HTERT-HM (cell line): ENCODE measurements around a stretch of chr6.

DNA sequence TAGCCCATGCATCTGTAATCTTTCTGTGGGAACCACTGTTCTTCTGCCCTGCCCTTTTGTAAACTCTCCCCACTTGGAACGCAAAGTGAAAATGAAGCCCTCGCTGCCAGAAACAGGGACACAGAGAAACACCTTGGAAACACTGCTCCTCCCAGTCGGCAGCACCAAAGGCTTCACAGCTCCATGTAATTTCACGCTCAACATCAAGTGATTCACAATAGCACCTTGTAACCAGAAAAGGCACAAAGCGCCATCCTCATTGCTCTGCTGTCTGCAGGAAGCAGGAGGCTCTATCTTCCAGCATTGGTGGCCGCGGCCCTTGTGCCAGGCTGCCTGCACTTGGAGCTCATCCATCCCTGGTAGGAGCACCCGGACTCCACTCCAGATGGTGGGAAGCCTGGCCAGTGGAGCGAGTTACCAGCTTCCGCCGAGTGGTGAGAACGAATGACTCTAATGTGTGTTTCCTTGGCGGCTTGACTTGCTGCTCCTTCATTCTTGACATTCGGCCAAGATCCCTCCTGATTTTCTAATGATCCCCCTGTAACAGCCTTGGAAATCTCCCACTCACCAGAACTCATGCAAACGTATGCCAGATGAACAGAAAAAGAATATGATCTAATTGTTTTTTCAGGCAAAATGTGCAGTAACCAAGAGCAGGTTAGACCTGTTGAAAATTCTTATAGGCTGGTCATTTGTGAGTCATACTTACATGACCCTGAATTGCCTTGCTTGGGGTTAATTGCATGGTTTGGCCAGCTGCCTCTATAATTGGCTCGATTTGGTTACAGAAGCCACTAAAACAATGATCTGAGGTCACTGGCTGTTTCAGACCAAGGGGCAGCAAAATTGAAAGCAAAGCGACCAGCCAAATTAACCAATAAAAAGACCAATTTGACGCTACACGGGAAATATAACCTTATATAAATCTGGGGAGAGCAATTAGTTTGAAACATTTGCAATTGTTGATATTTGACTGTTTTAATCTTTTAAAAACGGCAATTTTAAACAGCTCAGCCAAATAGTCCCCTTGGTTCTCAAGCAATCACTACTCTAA is 169.0 kb upstream of the CDYL start:
- RRBS: no CpG with 5 or more reads among the region's 20 CpGs

DNA sequence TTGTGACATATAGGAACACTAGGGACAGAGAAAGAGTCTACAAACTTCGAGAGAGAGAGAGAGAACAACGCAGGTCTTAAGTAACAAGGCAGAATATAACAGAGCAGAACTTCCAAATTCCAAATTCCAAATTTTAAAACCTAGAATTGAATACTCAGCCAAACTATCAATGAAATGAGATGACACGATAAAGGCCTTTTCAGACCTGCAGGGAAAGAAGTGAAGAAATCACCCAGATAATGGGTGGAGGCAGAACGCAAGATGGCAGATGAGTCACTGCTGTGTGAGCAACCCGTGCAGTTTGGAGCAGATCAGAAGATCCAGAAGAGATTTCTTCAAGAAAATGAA is 88.3 kb upstream of the CDYL start:
- RRBS: no CpG with 5 or more reads among the region's 5 CpGs

- RRBS: no CpG with 5 or more reads among the region's 10 CpGs
Measured at GRCh38 chr6:4772705-4773246, 3.4 kb upstream of the CDYL start.

DNA sequence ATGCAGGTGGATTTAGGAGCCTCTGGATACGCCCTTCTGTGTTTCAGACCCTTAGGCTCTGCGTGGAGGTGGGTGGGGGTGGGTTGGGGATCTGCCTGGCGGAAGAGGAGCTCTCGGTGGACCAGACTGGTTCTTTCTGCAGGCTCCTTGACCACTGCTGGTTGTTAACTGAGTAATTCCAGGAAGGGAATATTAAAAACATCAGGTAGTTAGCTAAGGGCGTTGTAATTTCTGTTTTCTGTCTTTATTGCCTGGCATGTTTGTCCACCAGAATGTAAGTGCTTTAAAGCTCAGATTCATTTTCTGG is 5.7 kb downstream of the CDYL start:
- RRBS: no CpG with 5 or more reads among the region's 5 CpGs

GRCh38 chr6:4846719-4847165 is 70.5 kb downstream of the CDYL start:
- RRBS: no CpG with 5 or more reads among the region's 2 CpGs

GRCh38 chr6:5004211-5004874 is 506 bp upstream of the RPP40 start:
- RRBS: no CpG with 5 or more reads among the region's 22 CpGs

GRCh38 chr6:5175625-5176043 is 85.1 kb downstream of the LYRM4 start:
- RRBS: 93% methylated on average over 3 of the region's 6 CpGs

GRCh38 chr6:5181512-5182266 is 79.1 kb downstream of the LYRM4 start:
- RRBS: no CpG with 5 or more reads among the region's 4 CpGs

DNA sequence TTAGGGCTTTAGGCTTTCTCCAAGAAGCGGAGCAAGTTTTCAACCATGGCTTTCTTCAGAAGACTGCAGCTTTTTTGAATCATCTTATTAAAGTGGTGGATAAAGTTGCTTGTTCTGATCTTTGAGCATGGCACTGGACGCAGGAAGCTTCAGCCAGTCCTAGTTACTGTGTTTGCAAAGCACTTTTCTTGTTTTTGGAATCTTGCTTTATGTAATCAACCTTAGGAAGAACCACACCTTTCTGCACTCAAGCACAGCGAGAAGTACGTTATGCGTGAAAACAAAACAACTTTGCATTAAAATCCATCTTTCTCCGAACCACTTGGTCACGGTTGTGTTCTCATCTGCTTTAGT is 520 bp downstream of the FARS2 start:
- RRBS: no CpG with 5 or more reads among the region's 7 CpGs

DNA sequence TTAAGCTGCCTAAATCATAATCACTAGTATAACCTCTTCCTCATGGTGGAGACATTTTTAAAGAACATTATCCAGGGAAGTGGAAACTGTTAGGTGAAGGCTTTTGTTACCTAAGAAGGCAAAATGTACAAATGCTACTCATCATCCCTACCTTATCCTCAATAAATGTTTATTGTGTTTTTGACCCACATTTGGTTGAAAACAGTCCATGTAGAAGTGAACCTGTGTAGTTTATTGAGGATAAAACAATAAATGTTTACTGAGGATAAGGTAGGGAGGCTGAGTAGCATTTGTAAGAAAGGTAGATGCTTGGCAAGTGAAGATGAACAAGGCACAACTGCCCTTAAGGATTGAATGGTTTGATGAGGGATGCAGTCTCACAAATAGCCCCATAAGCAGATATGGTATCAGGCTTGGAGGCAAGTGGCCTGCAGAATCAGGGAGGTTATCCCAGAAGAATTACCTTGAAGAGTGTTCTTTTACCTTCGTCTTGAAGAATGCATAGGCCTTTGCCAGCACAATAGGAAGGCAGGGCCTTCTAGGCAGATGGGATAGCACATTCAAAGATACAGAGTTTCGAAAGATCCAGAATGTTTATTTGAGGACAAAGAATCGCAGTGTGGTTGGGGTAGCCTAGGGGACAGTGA is 186.3 kb downstream of the FARS2 start:
- RRBS: no CpG with 5 or more reads among the region's 3 CpGs

DNA sequence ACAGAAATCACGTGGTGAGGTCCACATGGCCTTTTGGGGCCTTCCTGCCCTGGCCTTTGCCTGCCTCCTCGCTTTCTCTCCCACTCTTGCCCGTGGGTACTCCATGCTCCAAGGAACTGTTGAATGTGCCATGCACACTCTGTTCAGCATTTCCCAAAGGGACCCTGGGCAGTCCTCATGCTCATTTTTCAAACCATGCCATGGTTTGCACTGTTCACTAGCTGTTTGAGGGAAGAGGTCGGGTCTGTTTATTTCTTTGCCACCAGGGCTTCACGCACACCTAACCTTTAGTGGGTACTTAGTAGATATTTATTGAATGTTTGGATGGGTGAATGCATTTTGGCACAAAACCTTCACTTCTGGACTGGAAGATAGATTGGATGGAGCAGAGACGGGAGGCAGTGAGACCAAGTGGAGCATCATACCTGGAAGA is 191.0 kb downstream of the FARS2 start:
- RRBS: no CpG with 5 or more reads among the region's 6 CpGs

- RRBS: no CpG with 5 or more reads among the region's 5 CpGs
Measured at GRCh38 chr6:5506935-5507681, 245.8 kb downstream of the FARS2 start.

- RRBS: no CpG with 5 or more reads among the region's 11 CpGs
Measured at GRCh38 chr6:5752099-5752886, 254.4 kb downstream of the NRN1 start.

- RRBS: no CpG with 5 or more reads among the region's 10 CpGs
Measured at GRCh38 chr6:5764252-5764983, 242.3 kb downstream of the NRN1 start.

- RRBS: 11% methylated on average over 39 of the region's 80 CpGs
Measured at GRCh38 chr6:6003321-6004303, 3.1 kb downstream of the NRN1 start.

DNA sequence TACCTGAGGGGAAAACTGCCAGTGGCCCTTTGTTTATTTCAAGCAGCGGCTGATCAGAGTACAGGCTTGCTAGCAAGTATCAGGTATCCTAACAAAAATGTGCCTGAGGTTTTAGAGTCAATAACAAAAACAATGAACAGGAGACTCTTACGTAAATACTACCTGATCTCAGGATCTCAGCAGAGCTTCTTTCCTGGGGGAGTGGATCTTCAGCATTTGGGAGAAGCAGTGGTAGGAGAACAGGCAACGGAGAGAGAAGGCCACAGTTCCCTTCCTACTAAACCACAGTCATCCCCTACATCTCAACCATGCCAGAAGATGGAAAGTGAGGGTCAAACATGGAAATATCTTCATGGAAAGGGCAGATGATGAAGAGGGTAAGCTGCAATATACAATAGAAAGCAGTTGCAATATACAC is 12.5 kb downstream of the LY86 start:
- RRBS: no CpG with 5 or more reads among the region's 3 CpGs

- RRBS: no CpG with 5 or more reads among the region's 3 CpGs
Measured at GRCh38 chr6:6730689-6731234, 142.2 kb downstream of the LY86 start.

GRCh38 chr6:6770541-6770823 is 182.0 kb downstream of the LY86 start:
- RRBS: no CpG with 5 or more reads among the region's 4 CpGs

GRCh38 chr6:6810952-6812190 is 222.9 kb downstream of the LY86 start:
- RRBS: no CpG with 5 or more reads among the region's 19 CpGs

DNA sequence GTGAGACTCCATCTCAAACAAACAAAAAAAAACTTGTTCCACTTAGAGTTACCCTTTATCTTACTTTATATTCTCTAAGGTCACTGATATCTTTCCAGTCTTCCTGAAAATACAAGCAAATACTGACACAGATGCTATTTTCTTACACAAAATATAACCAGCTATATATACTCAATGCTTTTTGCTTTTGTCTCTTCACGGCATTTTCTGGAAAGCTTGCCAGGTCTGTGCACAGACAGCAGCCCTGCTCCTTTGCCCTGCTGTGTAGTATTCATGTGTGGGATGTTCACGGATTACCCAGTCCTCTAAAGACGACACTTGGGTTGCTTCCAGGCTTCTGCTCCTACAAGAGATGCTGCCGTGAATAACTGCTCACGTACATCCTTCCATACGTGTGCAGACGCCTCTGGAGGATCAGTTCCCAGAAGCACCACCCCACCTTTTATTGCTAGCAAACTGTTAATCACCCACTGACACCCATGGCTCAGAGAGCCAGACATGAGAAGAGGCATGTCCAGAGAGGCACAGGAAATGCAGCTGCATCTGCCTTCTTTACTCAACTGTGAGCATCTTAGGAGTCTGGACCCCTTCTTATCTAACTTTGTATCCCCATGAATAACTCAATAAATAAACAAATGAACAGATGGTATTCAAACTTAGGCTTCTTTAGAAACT is 229.0 kb upstream of the RREB1 start:
- RRBS: no CpG with 5 or more reads among the region's 7 CpGs